Subcutaneous adipose tissue (tissue), 3 donors: ENCODE measurements around the genes FGFR2 and HTRA1.

GRCh38 chr10:119835414-119835677 lies 37.3 kb downstream of the MCMBP start:
- PRO-cap, result no peak
- RAMPAGE, long total RNA, 3 experiments, result start-site peak on the minus strand in 2 of 3 experiments, at chr10:119835546-119835689 at its widest, 8 to 13 reads per replicate

DNA sequence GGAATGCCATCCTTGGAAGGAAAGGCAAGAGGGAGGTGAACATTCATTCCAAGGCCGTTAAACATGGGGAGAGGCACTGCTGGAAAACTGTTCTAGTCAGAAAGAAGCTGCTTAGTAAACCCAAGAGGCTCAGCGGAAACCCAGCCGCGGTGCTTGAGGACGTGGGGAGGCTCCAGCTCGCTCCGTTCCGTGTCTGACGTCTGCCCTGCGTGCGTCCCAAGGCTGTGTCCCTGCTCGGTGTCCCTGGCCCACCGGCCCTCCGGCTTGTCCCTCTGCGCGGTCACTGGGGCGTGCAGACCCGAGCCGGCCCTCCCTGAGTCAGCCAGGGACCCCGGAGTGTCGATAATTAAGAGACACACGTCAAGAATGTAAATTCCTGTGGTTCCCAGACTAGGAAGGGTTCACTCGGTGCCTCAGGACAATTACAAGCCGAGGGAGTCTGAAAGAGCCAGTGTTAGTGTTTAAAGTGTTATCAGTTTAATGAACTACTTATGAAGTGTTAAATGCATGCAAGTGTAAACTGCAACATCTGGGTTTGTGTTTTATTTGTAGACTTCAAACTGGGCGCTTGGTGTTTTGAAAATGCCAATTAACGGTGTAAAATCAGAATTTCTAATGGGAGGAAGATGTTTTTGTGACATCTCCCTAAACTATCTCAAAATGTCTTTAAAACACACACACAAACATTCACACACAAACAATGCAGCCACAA lies 99.0 kb downstream of the WDR11 start:
- PRO-cap, result no peak
- RAMPAGE, long total RNA, 3 experiments, result no peak in any of the 3 experiments

DNA sequence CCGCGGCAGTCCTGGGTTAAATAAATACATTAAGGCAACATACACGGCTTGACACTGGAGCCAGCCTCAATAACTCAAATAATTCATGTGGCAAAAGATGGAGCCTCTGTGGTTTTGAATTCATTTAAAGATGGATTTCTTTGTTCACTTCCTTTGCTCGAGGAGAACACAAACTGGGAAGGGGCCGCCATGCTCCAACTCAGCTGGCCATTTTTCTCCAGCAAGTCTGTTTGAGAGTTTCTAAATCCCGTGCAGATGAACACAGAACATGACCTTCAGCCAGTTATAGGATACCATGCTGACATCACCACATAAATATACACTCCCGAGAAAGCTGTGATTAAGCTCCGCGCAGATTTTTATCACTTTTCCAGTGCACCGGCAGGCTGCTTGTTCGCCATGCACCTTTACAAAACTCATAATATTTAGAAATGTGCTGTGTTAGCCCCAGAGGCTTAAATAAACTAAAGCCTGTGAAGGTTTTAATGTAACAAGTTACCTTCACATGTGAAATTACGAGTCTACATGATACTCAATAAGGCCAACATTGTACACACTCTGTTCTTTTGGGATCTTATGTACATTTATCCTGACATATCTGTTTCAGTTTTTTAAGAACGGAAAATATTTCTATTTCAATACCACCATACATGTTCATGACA lies 192.4 kb downstream of the WDR11 start:
- PRO-cap, result no peak
- RAMPAGE, long total RNA, 3 experiments, result no peak in any of the 3 experiments

- PRO-cap, result no peak
- RAMPAGE, long total RNA, 3 experiments, result no peak in any of the 3 experiments
These were observed 335.4 kb downstream of the FGFR2 start for GRCh38 chr10:121262744-121263244.

GRCh38 chr10:121459970-121460505 lies 138.2 kb downstream of the FGFR2 start:
- PRO-cap, result no peak
- RAMPAGE, long total RNA, 3 experiments, result no peak in any of the 3 experiments

DNA sequence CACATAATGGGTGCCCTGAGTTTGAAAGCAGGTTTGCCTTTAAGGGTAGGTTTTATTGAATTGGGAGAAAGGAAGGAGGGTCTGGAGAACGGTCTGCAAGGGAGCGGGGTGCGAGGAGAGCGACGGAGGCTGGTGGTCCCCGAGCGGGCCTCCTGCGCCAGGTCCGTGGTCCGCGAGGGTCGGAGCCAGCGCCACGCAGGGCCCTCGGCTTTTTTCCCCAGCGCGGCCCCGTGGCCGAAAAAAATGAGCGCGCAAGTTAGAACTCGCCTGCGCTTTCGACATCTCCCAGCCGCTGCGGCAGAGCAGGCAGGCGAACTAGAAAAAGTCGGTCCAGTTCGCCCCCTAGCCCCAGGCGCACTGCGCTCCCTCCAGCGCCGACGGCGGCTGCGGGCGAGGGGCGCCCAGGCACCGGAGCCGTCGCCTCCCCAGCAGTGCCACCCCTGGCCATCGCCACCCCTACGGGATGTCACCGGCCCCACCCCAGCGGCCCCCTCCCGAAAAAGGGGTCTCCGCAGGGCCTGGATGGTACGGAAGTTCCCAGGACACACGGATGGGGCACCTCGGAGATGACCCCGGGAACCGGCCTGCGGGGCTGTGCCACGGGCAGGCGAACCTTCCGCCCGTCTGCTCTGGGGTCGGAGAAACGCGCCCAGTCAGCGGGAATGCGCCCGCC lies 1.1 kb downstream of the FGFR2 start:
- PRO-cap, result bidirectional peak, plus-strand start at position 351 of the sequence, minus-strand start at position 249 of the sequence
- RAMPAGE, long total RNA, 3 experiments, result no peak in any of the 3 experiments

GRCh38 chr10:121597687-121598521 lies at the start of gene FGFR2:
Gene FGFR2 (minus strand): TSS chr10:121598444.
- PRO-cap, result bidirectional peak, plus-strand start at chr10:121598605, minus-strand start at chr10:121598425
- RAMPAGE, long total RNA, 3 experiments, result no peak in any of the 3 experiments

GRCh38 chr10:121668661-121668991 lies 70.4 kb upstream of the FGFR2 start:
- PRO-cap, result unidirectional peak, plus-strand start at chr10:121668902
- RAMPAGE, long total RNA, 3 experiments, result no peak in any of the 3 experiments

DNA sequence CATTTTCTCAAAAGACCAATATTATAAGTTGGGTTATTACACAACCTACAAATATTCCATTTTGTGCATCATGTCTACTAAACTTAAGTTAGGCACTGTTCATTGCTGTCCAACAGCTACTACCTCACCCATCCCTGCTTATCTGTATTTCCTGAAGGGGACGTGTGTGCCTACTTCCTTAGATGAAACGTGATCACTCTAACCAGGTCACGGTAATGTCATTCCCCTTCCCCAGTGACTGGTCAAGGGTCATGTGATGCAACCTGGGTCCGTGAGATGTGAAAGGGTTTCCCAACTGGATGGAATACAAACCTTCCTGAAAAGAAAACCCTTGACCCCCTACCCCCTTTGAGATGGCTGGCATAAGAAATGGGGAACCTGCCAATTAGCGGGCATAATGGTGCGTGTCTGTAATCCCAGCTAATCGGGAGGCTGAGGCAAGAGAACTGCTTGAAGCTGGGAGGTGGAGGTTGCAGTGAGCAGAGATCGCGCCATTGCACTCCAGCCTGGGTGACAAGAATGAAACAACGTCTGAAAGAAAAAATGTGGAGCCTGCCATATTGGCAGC lies 1.7 kb upstream of the NSMCE4A start:
- PRO-cap, result no peak
- RAMPAGE, long total RNA, 3 experiments, result no peak in any of the 3 experiments

GRCh38 chr10:121994338-121995079 lies 5.5 kb downstream of the TACC2 start:
- PRO-cap, result bidirectional peak, plus-strand start at chr10:121994589, minus-strand start at chr10:121994494
- RAMPAGE, long total RNA, 3 experiments, result start-site peak on the plus strand in 1 of 3 experiments, at chr10:121994595-121994628 at its widest, 15 reads per replicate

DNA sequence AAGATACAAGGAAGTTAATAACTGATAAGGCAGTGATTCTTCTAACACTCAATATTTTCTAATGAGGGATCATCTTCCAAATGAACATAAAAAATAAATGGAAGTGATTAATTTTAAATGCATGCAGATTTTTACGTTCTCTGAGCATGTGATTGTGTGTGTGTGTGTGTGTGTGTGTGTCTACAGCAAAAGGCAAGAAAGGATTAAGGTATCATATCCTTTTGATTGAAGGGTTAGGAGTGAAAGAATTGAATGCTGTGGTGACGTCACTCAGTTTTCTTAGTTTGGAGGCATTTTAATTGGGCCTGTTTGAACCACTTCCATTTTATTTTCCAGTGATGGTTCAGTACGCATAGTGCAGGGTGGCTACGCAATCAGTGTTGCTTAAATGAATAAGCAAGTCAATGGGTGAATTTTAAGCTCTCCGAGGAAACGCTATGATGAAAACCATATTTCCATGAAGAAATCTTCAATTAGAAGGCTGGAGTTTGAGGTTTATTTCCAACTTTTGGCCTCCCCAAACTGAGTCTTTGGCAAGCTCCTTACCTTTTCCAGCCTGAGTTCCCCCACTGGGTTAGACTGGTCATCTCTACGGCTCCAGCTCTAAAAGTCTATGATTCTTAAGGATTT lies 31.3 kb downstream of the TACC2 start:
- PRO-cap, result no peak
- RAMPAGE, long total RNA, 3 experiments, result no peak in any of the 3 experiments

DNA sequence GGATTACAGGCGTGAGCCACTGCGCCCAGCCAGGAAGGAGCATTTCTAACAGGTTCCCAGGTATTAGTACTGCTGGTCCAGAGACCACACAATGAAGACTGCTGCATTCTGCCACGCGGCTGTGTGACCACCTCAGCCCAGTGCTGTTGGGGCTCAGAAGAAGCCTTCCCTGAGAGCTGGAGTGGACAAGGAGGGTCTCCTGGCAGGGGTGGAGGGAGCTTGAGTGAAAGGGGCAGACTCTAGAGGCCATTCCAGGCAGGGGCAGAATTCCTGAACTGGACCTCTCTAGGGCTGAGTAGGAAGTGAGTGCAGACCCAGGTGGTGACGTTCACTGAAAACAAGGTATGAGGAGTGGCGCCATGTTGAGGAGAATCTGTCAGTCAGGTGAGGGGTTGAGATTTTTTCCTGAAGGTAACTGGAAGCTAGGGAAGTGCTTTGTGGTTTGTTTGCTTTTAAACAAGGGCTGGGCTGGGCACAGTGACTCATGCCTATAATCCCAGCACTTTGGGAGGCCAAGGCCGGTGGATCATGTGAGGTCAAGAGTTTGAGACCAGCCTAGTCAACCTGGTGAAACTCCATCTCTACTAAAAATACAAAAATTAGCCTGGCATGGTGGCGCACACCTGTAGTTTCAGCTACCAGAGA lies 67.6 kb downstream of the TACC2 start:
- PRO-cap, result no peak
- RAMPAGE, long total RNA, 3 experiments, result no peak in any of the 3 experiments

DNA sequence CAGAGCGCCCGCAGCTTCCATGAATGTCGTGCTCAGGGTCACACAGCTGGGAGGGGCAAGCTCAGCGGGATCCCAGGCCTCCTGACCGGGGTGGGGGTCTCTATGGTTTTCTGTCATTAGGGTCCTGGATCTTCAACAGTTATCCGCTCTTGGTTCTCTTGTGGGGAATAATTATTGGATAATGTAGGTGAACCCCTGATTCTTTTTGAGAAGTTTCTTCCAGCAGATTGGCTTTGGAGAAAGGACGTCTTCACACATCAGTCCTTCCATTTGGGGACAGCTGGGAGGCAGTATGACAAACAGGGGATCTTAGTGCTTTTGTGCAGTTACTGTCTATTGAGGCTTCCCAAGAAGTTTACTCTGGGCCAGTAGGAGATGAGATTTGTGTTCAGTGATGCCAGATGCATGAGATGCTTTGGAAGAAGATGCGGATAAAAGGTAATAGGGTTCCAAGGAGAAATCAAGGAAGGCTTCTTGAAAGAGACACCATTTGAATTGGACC lies 30.5 kb upstream of the BTBD16 start:
- PRO-cap, result no peak
- RAMPAGE, long total RNA, 3 experiments, result no peak in any of the 3 experiments

- PRO-cap, result no peak
- RAMPAGE, long total RNA, 3 experiments, result no peak in any of the 3 experiments
These were observed 33.0 kb downstream of the BTBD16 start for GRCh38 chr10:122303908-122304615.

- PRO-cap, result no peak
- RAMPAGE, long total RNA, 3 experiments, result no peak in any of the 3 experiments
These were observed 36.9 kb downstream of the BTBD16 start for GRCh38 chr10:122307548-122308782.

- PRO-cap, result no peak
- RAMPAGE, long total RNA, 3 experiments, result no peak in any of the 3 experiments
These were observed 1.2 kb downstream of the PLEKHA1 start for GRCh38 chr10:122375787-122375967.

GRCh38 chr10:122460678-122461297 lies 565 bp upstream of the HTRA1 start:
- PRO-cap, result no peak
- RAMPAGE, long total RNA, 3 experiments, result no peak in any of the 3 experiments

DNA sequence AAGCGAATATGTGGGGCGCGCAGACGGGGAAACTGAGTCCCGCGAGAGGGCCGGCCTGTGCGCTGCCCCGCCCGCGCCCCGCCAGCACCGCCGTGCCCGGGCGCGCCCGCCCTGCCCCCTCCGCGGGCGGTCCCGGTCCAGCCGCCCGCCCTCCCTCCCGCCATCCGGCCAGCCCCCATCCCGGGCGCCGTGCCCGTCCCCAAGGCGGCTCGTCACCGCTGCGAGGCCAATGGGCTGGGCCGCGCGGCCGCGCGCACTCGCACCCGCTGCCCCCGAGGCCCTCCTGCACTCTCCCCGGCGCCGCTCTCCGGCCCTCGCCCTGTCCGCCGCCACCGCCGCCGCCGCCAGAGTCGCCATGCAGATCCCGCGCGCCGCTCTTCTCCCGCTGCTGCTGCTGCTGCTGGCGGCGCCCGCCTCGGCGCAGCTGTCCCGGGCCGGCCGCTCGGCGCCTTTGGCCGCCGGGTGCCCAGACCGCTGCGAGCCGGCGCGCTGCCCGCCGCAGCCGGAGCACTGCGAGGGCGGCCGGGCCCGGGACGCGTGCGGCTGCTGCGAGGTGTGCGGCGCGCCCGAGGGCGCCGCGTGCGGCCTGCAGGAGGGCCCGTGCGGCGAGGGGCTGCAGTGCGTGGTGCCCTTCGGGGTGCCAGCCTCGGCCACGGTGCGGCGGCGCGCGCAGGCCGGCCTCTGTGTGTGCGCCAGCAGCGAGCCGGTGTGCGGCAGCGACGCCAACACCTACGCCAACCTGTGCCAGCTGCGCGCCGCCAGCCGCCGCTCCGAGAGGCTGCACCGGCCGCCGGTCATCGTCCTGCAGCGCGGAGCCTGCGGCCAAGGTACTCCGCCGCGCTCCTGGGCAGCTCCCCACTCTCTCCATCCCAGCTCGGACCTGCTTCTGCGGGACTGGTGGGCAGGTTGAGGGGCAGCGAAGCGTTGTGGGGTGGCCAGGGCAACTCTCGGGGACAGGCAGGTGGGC lies at the start of gene HTRA1:
TSS of gene HTRA1 (plus strand) at position 256 of the 967 bp plus-strand sequence.
- PRO-cap, result bidirectional peak, plus-strand start at position 288 of the sequence, minus-strand start at position 113 of the sequence
- RAMPAGE, long total RNA, 3 experiments, result start-site peak on the plus strand in 1 of 3 experiments, centred at position 742 of the sequence, 21 reads per replicate

DNA sequence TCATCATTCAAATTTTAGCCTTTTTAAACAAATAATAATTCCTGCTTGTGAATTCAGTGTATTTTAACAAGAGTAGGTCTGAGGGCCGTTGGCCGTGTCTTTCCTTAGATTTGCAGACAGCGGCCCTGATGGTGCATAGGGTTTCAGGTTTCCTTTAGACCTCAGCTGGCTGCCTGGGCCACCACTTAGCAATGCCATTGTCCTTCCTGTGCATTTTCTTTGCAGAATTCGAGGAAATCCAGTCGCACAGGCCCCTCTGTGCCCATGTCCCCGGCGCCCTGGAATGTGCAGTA lies 14.1 kb downstream of the HTRA1 start:
- PRO-cap, result no peak
- RAMPAGE, long total RNA, 3 experiments, result no peak in any of the 3 experiments

GRCh38 chr10:122487242-122487599 lies 25.9 kb downstream of the HTRA1 start:
- PRO-cap, result no peak
- RAMPAGE, long total RNA, 3 experiments, result no peak in any of the 3 experiments